Pulmonary lymph node (tissue), 1 donor: Measurements from ENCODE around the gene ANKRD18A.

GRCh38 chr9:37903247-37904011 lies 498 bp downstream of the SLC25A51 start:
- PRO-cap, result no peak

DNA sequence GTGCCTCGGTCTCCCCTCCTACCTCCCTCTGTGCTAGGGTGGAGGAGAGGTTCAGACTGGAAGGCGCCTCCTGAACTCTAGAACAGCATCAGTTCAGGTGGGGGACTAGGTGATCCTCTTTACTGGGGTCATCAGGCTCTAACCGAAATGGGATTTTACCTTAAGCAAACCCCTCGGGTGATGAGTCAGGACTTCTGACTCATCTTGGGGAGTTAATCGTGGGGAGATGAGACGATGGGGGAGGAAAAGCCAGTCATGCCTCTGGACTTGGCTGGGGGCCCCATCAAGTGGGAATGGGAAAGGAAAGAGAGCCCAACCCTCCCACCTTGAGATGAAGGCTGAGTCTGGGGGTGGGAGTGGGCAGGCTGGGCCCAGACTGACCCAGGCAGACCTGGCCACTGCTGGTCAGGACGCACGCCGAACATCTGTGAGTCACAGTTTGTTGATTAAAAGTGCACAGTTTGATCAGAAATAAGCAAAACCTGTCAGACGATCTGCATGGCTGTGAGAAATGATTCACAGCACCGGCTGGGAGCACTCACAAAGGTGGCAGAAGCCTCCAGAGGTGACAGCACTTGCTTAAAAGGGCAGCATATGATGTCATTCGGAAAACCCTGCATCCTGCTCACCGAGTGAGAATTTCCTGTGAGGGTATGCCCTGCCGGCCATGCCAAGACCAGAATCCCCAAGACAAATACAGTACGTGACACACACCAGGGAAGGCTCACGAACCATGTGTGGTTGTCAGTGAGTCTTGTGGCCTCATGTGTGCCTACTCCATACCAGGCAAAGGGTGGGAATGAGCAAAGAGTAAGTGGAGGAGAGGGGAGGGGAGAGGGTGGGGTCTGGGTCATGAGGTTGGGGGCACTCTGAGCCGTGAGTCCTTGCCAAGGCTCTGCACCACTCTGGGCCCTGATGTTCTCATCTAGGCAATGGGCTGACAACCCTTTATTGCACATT lies 50.0 kb upstream of the SLC25A51 start:
- PRO-cap, result no peak

GRCh38 chr9:38032097-38032954 lies 36.7 kb downstream of the SHB start:
- PRO-cap, result no peak

DNA sequence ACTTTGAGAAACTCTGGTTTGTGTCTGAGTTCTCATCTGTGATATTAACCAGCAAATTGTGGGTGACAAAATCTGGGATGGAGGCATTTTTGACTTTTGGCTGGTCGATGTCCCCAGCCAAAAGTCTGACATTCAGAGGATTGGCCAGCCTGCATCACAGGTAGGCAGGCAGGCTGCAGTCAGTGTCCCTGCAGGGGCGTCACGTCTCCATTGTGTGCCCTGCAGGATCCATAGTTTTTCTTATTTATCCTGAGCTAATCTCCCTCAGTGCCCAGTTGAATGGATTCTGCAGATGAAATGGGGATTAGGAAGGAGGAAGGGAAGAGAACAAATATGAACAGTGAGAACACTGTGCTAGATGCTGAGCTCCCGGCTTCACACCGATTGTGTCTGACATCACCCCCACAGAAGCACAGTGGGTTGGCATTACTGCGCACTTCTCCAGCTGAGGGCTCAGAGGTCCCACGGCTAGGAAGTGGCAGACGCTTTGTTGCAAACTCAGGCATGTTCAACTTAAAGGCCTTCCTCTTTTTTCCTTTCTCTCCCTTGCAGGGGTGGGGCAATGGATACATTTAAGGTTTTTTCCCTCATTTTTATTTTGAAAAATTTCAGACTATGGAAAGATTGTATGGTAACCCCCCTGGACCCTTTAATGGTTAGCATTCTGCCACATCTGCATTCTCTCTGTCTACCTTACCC lies 15.4 kb upstream of the SHB start:
- PRO-cap, result no peak

DNA sequence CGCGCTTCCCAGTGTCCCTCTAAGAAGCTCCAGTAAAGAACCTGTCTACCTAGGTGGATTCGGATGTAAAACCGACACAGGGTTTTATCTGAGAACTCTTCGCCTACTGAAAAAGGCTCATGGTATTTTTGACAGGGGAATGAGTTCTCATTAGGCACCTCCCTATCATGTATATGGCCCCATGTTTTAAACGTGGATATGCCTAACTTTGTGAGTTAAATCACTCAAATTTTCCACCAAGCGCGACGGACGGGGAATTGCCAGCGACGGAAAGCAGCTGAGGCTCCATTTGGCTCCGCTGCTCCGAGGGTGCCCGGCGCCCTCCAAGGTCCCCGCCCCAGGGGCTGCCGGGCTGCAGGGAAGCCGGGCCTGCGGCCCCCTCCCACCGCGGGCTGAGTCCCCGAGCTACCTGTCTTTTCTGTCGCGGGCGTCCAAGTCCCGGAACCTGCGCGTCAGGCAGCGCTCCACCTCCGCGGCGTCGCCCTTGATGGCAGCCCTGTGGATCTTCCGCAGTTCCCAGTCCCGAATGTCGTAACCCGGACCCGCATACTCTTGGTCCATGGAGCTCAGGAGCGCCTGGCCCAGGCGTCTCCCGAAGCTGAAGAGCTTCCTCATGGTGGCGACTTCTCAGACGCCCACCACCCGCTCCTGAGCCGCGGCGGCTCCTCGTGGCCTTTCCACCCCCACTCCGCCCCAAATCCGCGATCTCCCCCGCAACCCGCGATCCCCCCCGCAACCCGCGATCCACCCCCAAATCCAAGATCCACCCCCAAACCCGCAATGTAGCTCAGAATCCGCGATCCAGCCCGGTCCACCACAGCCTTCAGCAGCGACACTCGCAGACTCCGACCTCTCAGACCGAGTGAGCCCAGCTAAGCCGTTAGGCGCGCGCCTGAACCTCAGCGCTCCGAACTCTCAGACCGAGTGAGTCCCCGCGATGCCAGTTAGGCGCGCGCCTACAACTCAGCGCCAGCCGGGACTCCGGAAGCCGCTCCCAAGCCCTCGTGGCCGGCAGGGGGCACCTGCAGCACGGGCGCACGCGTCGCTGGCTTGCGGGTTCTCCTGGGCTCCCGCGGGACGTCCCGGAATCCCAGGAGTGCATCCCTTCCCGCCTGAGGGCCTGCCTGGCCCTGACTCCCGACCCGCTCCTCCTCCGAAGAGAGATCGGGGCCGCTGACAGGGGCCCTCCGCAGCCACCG lies at the start of gene ANKRD18A:
TSS of gene ANKRD18A (minus strand) at position 926 of the 1,199 bp plus-strand sequence.
- PRO-cap, result bidirectional peak, plus-strand start at position 923 of the sequence, minus-strand start at position 847 of the sequence

DNA sequence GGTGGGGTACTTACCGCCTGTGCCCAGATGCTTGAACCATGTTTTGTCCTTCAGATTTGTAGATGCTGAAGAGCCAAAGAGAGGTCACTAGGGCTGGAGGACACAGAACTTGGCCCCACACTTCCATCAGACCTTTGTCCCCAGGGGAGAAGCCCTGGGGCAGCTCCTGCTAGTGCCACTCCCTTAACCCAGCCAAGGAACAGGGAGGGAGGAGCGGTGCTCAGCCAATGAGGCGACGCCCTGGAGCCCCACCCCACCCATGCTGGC lies 631.0 kb downstream of the FOXD4L6 start:
- PRO-cap, result no peak

- PRO-cap, result bidirectional peak, plus-strand start at chr9:40992265, minus-strand start at chr9:40992107; unidirectional peak, plus-strand start at chr9:40992614; unidirectional peak, minus-strand start at chr9:40992690
Measured at GRCh38 chr9:40992182-40993005, 136.1 kb downstream of the FOXD4L6 start.

DNA sequence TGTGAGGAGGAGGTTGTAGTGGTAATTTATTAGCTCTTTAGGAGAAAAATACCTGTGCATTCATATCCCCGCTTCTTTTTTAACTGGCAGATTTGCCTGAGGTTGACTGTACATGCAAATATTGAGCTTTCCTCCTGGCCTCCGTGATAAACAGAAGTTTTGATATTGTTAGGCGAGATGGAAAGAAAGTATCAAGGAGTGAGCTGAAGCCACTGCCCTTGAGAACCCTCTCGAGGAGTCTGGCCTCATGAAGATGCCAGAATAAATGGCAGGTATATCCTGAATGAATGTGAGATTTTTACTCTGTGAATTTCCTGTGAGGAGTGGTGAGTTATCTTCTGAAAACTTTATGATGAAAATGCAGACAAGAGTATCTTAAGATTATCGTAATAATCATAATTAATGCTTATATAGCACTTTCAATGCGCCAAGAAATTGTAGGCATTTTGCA lies 135.3 kb downstream of the FOXD4L6 start:
- PRO-cap, result no peak

- PRO-cap, result no peak
Measured at GRCh38 chr9:41237348-41237856, 48.3 kb upstream of the ZNG1F start.

- PRO-cap, result no peak
Measured at GRCh38 chr9:41266423-41267109, 77.4 kb upstream of the ZNG1F start.

GRCh38 chr9:41643389-41644371 lies 454.6 kb upstream of the ZNG1F start:
- PRO-cap, result unidirectional peak, minus-strand start at chr9:41643847; unidirectional peak, minus-strand start at chr9:41643886

GRCh38 chr9:43126886-43127797 lies 943.7 kb downstream of the SPATA31A6 start:
- PRO-cap, result unidirectional peak, plus-strand start at chr9:43127583

DNA sequence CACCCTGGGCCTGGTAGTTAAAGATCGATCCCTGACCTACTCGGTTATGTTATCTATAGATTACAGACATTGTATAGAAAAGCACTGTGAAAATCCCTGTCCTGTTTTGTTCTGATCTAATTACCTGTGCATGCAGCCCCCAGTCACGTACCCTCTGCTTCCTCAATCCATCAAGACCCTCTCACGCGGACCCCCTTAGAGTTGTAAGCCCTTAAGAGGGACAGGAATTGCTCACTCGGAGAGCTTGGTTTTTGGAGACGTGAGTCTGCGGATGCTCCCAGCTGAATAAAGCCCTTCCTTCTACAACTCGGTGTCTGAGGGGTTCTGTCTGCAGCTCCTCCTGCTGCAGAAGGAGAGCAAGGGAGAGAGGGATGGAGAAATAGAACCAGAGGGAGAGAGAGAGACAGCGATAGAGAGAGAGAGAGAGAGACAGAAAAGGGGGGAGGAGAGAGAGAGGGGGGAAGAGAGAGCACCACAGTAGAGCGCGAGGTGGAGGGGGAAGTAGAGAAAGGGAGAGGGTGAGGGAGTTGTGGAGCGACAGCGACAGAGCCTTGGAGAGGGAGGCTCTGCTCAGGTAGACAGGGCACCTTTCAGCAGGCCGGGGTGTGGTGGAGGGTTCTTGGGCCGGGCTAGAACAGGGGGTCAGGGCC lies 1611.2 kb downstream of the SPATA31A7 start:
- PRO-cap, result no peak

DNA sequence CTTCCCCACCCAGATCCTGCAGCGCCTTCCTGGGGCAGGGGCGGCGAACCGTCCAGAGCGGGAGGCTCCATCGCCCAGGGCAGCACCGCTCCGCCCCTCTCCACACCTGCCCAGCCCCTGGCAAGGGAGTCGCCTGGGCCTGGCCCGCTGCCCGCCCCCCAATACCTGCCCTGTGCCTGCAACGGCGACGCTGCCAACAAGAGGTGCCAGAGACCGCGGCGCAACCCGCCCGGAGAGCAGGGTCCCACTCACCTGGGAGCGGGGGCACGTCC lies 1641.1 kb downstream of the SPATA31A7 start:
- PRO-cap, result no peak

DNA sequence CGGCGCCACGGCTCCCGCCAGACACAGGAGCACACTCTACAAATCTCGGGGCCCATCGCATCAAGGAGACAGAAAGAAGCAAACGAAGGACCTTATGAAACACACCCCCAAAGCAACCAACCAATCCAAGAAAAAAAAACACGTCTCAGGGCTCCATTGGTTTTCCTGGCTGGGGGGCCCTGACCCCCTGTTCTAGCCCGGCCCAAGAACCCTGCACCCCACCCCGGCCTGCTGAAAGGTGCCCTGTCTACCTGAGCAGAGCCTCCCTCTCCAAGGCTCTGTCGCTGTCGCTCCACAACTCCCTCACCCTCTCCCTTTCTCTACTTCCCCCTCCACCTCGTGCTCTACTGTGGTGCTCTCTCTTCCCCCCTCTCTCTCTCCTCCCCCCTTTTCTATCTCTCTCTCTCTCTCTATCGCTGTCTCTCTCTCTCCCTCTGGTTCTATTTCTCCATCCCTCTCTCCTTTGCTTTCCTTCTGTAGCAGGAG lies 1471.1 kb downstream of the FOXD4L5 start:
- PRO-cap, result no peak

DNA sequence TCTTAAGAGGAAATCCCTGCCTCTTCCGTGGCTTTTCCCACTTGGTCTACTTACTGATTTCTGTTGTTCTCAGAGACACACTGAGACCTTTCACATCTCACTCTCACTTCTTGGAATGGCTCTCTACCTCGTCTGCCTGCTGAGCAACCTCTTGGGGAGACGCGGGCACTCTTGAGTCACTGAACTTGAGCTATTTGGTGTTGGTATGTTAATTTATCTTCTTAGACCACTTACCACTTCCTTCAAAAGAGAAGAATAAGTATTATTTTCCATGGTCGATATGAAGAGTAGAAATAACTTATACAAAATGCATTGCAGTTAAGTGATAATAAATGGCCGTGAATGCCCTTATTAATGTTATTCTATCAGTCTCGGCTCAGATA lies 1234.0 kb downstream of the FOXD4L5 start:
- PRO-cap, result no peak

DNA sequence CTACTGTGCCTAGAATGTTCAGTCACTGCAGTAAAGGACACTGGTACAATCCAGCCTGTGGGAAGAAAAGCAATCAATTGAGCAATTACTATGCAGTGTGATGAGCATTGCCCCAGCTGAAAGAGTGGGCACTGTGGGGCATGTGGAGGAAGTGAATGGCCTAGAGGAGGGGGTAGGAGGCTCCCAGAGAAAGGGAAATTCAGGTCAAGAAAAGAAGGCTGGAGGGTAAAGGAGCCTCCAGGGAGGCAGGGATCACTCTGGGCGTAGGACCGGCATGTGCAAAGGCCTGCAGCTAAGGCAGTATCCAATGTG lies 651.0 kb downstream of the FOXD4L5 start:
- PRO-cap, result unidirectional peak, plus-strand start at position 262 of the sequence

- PRO-cap, result no peak
Measured at GRCh38 chr9:65206984-65207941, 77.7 kb downstream of the FOXD4L5 start.

DNA sequence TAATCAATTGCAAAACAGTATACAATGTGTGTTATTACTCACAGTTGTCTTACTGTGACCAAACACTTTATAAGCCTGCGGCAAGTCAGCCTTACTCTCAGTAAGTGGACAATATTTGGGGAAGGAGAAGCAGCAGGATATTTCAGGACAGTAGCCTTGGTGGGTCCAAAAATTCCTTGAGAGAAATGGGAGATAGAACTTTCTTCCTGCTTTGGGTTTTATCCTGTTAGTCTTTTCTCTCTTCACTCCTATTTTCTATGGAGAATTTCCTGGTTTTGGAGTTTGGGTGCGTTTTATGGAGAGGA lies 824 bp upstream of the PGM5 start:
- PRO-cap, result no peak

GRCh38 chr9:68529657-68530267 lies 10.9 kb downstream of the TMEM252 start:
- PRO-cap, result no peak